ENCODE results near the gene NUBPL.

DNA sequence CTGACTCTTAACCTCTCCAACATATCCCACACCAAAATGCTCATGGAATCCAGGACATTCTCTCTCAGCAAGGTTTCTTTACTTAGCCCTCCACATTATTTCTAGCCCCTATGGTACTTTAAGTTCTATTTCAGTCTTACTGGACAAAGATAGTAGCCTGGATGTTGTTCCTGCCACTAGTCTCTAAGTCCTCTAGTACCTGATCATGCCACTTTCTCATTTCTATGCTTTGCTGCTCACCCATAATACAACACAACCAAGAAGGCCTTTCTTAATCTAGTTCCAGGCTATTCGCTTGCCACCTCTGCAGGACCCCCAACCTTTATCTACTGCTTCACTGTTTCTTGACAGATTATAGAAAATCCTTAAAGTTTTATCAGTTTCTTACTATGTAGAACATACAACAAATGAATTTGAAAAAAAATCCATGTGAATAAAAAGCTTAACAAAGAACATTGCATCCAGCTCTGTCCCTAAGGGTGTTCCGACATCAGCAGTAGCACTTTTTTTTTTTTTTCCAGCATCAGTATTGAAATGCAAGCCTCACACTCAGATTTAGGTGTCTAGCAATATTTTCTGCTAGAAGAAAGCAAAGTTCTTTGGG, 193.6 kb upstream of the GZMB start:
- RRBS, result no CpG with 5 or more reads among the region's 2 CpGs

- RRBS, result no CpG with 5 or more reads among the region's 6 CpGs
Measured at GRCh38 chr14:24856858-24857301, 193.1 kb downstream of the STXBP6 start.

GRCh38 chr14:25032292-25032777, 17.6 kb downstream of the STXBP6 start:
- RRBS, result no CpG with 5 or more reads among the region's 7 CpGs

GRCh38 chr14:25132844-25133373, 83.0 kb upstream of the STXBP6 start:
- RRBS, result no CpG with 5 or more reads among the region's 14 CpGs

- RRBS, result no CpG with 5 or more reads among the region's 2 CpGs
Measured at GRCh38 chr14:26337299-26337745, 260.5 kb downstream of the NOVA1 start.

DNA sequence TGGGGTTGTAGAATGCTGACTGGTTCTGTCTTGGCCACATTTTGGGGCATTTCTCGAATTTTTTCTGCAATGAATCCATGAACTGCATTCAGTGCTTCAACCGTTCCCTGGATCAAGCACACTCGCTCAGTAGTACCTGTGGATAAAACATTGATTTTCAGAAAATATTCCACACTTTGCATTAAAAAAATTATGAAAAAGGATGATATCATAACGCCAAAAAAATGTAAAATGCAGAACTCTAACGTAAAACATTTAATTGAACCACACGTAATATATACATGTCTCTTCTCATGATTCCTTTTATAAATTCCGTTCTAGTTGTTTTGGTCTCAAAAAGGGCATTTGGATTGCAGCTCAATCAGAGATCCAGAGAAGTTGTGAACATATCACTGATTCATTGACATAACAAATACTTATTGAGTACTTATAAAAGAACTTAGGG, 117.8 kb downstream of the NOVA1 start:
- RRBS, result no CpG with 5 or more reads among the region's 7 CpGs

- RRBS, result no CpG with 5 or more reads among the region's 33 CpGs
Measured at GRCh38 chr14:26678671-26679518, 81.1 kb upstream of the NOVA1 start.

- RRBS, result no CpG with 5 or more reads among the region's 14 CpGs
Measured at GRCh38 chr14:28764222-28764906, 2.2 kb upstream of the FOXG1 start.

DNA sequence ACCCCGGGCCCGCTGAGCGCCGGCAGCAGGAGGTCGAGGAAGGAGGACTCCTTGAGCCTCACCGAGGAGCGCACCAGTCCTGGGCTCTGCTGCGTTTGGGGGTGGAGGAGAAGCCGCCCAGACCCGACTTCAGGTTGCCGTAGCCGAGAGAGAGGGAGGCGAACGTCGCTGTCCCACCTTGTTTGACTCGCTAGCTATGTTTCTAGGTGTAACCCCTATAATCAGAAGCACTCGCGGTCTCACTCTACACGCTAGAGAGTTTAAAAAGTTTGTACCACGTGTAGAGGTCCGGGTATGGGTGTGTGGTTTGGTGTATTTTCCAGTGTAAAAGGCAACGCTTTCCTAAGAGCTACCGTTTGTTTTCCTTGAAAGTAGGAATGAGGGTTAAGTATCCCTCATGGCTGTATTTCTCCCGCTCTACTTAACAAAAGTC, 1.0 kb downstream of the COCH start:
- RRBS, result no CpG with 5 or more reads among the region's 24 CpGs

DNA sequence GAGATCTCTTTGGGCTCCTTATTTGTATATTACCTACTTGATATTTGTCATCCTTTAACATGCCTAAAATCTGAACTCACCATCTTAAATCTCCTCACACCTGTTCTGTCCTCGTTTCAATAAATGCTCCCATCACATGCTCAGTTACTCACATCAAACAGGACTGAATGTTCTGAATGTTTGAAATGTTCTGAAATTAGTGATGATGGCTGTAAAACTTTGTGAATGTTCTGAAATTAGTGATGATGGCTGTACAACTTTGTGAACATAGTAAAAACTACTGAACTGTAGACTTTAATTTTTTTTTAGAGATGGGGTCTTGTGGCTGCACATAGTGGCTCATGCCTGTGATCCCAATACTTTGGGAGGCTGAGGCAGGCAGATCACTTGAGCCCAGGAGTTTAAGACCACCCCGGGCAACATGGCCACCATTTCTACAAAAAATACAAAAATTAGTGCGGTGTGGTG, 34.6 kb downstream of the COCH start:
- RRBS, result no CpG with 5 or more reads among the region's 3 CpGs

- RRBS, result no CpG with 5 or more reads among the region's 9 CpGs
Measured at GRCh38 chr14:30969761-30970593, 55.5 kb upstream of the AP4S1 start.

DNA sequence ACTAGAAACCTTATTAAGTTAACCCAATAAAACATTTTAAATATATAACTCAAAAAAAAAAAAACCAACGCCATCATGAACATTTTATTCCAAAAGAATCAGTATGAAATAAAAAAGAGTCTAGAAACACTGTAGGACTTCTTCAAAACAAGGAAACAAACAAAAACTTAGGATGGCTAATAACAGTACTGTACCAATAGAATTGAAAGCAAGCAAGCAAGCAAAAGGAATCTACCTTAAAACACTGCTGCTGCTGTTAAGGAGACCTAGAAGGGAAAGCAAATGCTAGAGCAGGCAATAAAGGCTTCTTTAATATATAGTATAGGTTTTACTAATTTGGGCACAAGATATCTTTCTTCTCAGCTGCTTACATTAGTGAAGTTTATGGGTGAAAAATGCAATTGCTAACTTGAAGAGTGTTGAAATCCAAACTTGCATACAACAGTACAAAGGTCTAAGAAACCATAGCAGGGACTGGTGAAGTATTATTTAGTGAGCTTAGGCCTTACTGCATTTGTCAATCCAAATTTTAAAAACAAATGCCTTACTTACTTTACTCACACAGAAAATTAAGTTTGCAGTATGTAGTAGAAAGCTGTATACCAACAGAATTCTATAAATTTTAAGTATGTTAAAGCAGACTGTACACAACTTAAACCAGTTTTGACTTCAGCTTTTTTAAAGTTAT, 1.5 kb upstream of the AP4S1 start:
- RRBS, result no CpG with 5 or more reads among the region's 1 CpG

- RRBS, result no CpG with 5 or more reads among the region's 8 CpGs
Measured at GRCh38 chr14:31122121-31122749, 85.4 kb downstream of the HECTD1 start.

GRCh38 chr14:31128399-31129110, 79.0 kb downstream of the HECTD1 start:
- RRBS, result no CpG with 5 or more reads among the region's 9 CpGs

DNA sequence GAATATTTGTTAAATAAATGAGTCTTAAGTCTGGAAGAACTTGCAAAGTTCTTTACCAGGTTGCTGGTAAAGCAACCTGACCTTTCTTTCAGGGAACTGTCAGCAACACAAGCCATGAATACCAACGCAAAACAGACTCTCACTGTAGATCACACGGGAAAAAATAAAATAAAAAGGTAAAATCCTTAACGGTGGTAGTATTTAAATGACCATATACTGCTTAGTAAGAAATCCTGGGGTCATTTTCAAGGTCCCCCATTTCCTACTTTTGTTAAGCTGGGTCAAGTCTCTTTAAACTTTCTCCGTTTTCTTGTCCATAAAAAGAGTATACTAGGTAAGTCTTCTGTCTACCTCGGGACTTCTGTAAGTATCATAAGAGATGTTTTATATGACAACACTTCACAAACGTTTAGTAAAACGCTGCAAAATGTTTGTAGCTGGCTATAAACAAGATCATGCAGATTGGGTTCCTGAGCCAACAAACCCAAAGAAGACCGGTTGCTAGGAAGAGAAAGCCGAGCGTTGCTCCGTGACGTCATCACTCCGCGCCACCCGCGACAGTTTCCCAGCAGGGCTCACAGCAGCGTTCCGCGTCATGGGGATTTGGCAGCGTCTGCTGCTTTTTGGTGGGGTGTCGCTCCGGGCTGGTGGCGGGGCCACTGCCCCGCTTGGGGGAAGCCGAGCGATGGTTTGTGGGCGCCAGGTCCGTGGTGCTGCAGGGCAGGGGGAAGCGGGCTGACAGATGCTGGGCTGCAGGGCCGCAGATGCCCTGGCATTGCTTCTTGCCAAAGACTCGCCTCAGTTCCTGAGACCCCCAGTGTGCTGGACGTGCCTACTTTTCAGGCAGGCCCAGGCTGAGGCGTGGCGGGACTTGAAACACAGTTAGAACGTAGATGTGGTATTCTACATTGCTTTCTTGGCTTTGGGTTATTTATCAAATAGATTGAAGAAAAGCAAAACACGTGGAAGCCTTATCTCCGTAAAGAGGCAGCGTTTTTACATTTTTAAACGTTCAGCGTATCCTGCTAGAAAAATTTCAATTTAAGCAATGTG, at the start of gene NUBPL:
NUBPL (plus strand) TSS at position 560 of the 1,053 bp plus-strand sequence.
- RRBS, result no CpG with 5 or more reads among the region's 40 CpGs

- RRBS, result no CpG with 5 or more reads among the region's 3 CpGs
Measured at GRCh38 chr14:31937591-31938348, 139.3 kb upstream of the ARHGAP5 start.

GRCh38 chr14:31950773-31951092, 126.4 kb upstream of the ARHGAP5 start:
- RRBS, result no CpG with 5 or more reads among the region's 7 CpGs

GRCh38 chr14:32091427-32092235, 14.5 kb downstream of the ARHGAP5 start:
- RRBS, result no CpG with 5 or more reads among the region's 3 CpGs

DNA sequence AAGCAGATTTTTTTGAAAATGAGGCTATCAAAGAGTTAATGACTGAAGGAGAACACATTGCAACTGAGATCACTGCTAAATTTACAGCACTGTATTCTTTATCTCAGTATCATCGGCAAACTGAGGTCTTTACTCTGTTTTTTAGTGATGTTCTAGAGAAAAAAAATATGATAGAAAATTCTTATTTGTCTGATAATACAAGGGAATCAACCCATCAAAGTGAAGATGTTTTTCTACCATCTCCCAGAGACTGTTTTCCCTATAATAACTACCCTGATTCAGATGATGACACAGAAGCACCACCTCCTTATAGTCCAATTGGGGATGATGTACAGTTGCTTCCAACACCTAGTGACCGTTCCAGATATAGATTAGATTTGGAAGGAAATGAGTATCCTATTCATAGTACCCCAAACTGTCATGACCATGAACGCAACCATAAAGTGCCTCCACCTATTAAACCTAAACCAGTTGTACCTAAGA, 16.3 kb downstream of the ARHGAP5 start:
- RRBS, result no CpG with 5 or more reads among the region's 3 CpGs

GRCh38 chr14:32107321-32108493, 30.6 kb downstream of the ARHGAP5 start:
- RRBS, result no CpG with 5 or more reads among the region's 4 CpGs